Sigmoid colon (tissue), 4 donors: ENCODE data around the gene KIAA2026.

GRCh38 chr9:4497959-4498433 lies 7.7 kb downstream of the SLC1A1 start:
- PRO-cap, result no peak
- RAMPAGE, long total RNA, 4 experiments, result no peak in any of the 4 experiments

GRCh38 chr9:4663932-4665157 lies 1.9 kb downstream of the SPATA6L start:
- PRO-cap, result no peak
- RAMPAGE, long total RNA, 4 experiments, result no peak in any of the 4 experiments

DNA sequence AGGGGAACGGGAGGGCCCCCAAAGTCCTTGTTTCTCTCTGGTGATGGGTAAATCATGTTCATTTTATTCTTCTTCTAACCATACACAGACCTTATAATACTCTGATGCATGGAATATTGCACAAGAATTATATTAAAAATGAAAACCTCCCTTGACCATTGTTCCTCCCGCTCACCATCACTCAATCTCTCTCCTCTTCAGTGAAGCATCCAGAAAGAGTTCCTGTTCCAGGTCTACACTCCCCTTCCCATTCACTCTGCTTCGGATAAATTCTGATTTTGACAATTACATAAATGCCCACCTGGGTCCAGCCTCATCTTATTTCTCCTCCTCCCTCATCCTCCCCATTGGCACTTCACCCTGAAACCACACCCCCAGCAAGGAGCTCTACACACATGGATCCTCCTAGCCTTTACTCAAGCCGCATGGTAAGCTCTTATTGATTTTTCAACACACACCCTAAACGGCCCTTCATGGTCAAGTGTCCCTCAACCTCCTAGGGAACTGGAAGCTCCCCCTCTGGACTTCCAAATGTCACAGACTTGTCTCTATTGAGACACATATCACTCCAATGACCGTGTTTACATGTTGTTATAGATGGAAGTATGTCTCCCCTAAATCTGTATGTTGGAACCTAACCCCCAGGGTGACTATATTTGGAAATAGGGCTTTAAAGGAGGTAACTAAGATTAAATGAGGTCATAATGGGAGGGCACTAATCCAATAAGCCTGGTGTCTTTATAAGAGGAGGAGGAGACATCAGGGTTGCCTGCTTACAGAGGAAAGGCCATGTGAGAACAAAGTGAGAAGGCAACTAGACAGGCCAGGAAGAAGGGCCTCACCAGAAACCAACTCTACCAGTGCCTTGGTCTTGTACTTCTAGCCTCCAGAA lies 7.3 kb downstream of the AK3 start:
- PRO-cap, result no peak
- RAMPAGE, long total RNA, 4 experiments, result no peak in any of the 4 experiments

DNA sequence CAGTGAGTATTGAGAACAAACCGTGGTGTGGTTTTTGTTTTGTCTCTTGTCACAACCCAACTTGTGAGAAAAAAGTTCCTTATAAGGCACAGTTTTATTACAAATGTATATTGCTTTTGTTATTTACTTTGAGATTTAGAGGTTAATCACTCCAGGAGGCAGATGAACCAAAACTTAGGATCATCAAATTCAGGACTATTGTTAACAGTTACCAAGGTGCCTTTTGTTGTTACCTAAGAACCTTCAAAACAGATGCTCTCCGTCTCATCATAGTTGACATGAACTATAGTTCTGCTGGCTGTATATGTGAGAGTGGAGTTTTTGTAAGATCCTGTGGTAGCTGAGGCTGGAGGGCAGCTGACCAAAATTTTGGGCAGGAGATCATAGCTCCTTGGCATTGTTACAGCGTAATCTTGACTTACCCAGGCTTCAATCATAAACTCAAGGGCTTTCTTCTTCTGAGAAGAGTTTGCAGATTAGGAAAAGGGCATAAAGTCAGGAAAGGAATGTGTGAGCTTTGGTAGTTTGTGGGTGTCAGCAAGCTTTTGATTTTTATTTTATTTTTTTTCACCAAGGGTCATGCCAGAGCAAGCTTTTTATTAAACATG lies 34.4 kb downstream of the RCL1 start:
- PRO-cap, result no peak
- RAMPAGE, long total RNA, 4 experiments, result no peak in any of the 4 experiments

DNA sequence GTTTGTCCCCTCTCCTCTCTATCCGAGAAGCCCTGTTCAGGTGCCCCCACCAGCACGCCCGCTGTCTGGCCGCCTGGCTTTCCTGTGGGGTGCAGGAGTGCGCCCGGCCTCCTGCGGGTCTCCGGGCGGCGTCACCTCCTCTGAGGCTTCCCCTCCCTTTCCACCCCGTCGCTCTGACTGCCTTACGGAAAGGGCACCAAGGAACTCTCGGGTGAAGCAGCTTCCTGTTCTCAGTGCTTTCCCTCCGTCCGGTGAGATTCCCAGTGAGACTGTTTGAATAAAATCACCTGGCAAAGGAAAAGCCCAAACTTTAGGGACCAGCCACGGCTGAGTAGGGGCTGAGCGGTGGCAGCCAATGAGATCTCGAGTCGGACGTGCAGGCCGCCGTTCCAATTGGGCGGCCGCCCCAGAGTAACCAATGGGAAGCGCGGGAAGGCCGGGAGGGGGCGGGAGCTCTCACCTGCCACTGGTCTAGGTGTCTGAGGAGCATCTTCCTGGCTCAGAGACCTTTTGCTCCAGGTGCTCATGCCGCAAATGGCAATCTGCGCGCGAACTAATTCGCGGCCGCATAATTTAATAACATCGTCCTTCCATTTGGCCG lies 500 bp downstream of the RLN1 start:
- PRO-cap, result no peak
- RAMPAGE, long total RNA, 4 experiments, result no peak in any of the 4 experiments

DNA sequence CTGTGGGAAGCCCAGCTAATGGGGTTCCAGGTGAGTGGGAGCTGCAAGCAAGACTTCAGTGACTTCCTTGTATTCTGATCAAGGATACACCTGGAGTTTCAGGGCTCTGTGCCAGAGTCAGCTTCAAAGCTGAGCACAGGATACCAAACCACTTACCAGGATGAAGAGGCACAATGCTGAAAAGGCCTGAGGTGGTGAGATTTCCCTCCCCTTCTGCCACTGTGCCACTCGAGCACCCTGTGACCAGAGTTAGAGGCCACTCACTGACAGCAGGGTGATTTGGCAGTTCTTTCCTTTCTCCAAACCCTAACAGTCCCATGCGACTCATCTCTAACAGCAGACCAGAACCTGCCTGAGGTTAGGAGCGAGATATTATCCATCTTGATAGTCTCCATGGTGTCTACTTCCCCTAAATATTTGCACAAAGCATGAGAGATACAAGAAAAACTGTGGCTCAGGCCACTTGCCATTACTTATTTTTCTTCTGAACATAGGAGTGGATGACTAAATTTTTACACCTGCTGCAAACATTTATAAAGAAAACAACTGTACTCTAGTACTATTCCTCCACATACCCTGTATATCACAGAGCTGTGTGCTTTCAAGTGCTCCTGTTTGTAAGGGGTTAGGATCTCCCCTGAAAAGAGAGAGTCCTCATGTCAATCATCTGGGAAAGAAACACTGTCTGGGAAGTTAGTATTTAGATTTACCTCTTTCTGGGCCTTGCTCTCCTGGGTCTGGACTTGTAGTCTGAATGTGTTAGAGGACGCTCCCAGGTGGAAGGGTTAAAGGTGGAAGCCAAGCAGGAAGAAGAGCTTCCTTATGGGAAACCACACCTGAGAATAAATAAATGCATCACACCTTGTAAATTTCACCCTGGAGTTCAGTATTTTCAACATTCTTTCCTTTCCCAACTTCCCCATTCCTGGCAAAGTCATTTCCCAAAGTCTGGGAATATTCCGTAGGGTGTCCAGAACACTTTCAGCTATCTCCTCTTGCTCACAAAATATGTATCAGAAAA lies 1.6 kb downstream of the PLGRKT start:
- PRO-cap, result no peak
- RAMPAGE, long total RNA, 4 experiments, result no peak in any of the 4 experiments

DNA sequence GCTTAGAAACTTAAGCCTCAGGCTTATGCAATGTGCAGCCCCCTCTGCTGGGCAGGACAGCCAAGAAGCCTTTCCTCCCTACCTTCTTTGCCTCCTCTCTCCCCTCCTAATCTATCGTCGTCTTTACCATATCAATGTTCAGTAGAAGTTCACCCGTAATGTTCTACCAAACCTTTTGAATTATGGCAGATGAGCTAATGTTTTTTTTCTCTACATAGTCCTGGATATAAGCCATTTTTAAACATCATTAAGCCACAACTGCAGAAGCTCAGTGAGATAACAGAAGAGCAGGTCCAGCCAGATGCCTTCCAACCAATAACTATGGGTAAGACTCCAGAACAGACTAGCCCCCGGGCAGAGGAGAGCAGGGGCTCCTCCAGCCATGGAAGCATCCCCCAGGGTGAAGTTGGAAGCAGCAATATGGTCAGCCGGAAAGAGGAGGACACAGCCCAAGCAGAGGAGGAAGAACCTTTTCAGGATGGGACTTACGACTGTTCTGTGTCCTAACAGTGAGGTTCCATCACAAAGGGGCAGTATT lies 59.1 kb downstream of the ERMP1 start:
- PRO-cap, result no peak
- RAMPAGE, long total RNA, 4 experiments, result no peak in any of the 4 experiments

DNA sequence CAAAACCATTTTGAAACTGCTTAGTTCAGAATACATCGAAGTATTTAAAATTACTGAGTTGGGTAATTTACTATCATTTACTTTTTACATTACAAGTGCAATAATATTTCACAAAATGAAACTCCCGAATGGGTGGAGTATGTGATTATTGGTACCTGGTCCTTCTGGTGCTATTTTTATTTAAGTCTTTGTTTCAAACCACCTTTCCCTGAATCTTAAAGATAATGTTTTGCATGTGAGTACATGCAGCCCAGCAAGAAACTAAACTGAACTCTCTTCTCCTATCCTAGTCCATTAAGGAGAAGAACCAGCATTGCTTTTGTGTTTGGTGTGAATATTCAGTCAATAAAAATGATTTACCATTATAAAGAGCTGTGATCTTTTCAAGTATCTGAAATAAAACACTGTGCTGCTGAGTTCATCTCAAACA lies 57.2 kb downstream of the ERMP1 start:
- PRO-cap, result no peak
- RAMPAGE, long total RNA, 4 experiments, result no peak in any of the 4 experiments

DNA sequence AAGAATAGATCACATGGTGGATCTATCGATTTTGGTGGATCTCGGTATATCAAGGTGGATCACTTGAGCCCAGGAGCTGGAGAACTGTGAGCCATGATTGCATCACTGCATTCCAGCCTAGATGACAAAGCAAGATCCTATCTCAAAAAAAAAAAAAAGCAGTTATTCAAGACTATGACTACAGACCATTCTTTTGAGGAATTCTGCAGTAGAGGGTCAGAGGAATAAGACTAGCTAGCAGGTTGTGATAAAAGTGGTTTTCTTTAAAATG lies 15.0 kb downstream of the ERMP1 start:
- PRO-cap, result no peak
- RAMPAGE, long total RNA, 4 experiments, result no peak in any of the 4 experiments

GRCh38 chr9:5823872-5824071 lies 9.1 kb downstream of the ERMP1 start:
- PRO-cap, result no peak
- RAMPAGE, long total RNA, 4 experiments, result no peak in any of the 4 experiments

GRCh38 chr9:6007199-6008179 lies 793 bp downstream of the KIAA2026 start:
- PRO-cap, result unidirectional peak, minus-strand start at chr9:6007929; unidirectional peak, minus-strand start at chr9:6008099
- RAMPAGE, long total RNA, 4 experiments, result start-site peak on the minus strand in 1 of 4 experiments, at chr9:6007375-6007792 at its widest, 34 to 55 reads per replicate

DNA sequence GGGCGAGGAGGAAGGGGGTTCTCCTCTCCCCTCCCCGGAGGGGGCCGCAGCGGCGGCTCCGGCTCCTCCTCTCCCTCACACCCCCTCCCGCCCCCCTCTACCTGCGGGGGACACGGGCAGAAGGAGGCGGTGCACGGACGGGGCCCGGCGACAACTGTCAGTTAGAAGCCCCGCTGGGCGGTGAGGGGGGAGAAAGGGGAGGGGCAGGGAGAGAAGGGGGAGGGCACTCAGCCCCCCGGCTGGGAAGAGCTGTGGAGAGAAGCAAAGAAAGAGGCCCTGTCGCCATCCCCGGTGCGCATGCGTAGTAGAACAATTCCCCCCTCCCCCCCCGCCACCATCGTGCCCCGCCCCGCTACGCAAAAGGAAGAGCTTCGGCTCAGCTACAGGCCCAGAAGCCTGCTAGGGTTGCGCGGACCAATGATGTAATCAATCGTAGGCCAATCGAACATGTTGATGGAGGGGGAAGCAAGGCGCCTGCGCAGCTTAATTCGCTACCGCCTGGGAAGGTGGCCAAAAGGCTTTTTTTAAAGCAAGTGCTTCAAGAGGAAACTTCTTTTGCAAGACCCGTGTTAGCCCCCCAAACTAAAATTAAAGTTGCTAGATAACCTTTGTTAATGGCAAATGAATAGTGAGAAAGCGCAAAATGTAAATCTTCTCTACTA lies at the start of gene KIAA2026:
TSS of gene KIAA2026 (minus strand) at position 303 of the 662 bp plus-strand sequence.
- PRO-cap, result unidirectional peak, minus-strand start at position 156 of the sequence; unidirectional peak, minus-strand start at position 295 of the sequence
- RAMPAGE, long total RNA, 4 experiments, result no peak in any of the 4 experiments

DNA sequence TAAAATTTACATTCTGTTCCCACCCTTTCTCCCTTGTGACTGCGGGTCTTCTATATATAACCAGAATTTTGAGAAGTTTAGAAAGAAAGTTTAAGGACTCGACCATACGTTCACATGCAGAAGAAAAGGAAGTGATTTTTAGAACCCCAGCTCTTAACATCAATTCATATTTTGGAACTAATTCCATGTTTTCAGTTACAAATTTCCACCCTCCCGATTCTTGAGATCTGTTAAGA lies 478 bp upstream of the KIAA2026 start:
- PRO-cap, result no peak
- RAMPAGE, long total RNA, 4 experiments, result no peak in any of the 4 experiments

DNA sequence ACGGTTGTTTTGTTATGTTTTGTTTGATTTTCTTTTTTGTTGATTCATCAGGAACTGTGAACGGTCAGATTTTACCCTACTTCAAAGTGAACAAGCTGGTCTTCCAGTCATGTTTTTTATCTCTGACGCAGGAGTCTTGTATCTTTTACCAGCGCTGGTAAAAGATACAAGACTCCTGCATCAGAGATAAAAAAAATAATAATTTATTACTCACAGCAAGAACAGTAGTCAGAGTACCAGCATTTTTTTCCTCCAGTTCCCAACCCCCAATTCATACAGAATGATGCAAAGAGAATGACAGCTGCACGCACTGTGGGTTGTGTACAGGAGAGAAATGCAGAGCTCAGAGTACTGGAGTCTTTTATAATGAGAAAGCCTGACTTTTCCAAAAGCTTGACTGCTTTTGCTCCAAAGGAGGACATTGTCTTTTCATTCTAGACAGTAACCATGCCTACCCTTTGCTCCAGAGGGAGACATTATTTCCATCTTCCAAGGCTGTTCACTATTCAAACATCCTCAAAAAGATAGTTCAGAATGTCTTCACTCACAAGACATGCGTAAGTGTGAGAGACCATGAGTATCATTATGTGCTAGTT lies 14.2 kb upstream of the RANBP6 start:
- PRO-cap, result no peak
- RAMPAGE, long total RNA, 4 experiments, result no peak in any of the 4 experiments

DNA sequence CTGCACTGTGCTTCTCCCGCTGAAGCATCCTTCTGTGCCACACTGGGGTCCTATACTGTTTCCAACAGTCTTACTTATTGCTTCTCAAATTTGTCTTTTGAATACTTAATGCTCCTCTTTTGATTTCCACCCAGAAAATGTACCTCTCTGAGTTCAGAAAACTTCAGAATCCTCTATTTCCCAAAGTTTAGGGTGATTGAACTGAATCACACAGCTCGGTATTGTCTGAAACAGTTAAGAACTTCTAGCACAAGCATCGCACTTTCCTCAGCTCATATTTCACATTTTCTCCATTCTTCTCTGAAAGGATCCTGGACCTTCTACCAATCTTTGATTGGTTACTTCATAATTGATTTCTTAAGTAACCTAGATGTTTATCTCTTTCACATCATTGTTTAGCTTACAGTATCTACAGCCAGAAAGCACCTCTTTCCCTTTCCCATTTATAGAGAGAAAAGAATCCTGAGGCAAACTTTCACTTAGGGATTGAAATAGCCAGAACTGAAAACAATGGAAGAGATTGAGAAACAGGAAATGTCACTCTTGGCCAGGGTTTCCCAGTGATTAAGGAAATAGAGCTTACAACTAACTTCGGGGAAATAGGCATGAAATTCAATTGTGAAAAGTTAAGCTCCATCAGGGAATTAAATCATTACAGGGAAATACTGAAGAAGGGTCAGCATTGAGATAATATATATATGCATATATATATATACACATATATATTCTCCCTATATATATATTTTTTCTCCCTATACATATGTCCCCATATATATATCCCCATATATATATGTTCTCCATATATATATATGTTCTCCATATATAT lies 2.5 kb downstream of the IL33 start:
- PRO-cap, result no peak
- RAMPAGE, long total RNA, 4 experiments, result no peak in any of the 4 experiments

GRCh38 chr9:6750268-6750601 lies 7.5 kb upstream of the KDM4C start:
- PRO-cap, result no peak
- RAMPAGE, long total RNA, 4 experiments, result no peak in any of the 4 experiments

DNA sequence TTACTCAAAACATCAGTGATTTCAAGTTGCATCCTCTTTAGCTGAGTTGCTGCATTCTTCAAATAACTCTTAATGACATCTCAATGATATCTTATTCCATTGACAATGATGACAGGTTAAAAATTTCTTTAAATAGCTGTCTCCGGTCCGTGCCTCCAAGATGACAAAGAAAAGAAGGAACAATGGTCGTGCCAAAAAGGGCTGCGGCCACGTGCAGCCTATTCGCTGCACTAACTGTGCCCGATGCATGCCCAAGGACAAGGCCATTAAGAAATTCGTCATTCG lies 1291.1 kb upstream of the DMAC1 start:
- PRO-cap, result no peak
- RAMPAGE, long total RNA, 4 experiments, result no peak in any of the 4 experiments

- PRO-cap, result no peak
- RAMPAGE, long total RNA, 4 experiments, result no peak in any of the 4 experiments
Measured at GRCh38 chr9:10364273-10364793, 248.5 kb downstream of the PTPRD start.

GRCh38 chr9:11064813-11065421 lies 452.1 kb upstream of the PTPRD start:
- PRO-cap, result no peak
- RAMPAGE, long total RNA, 4 experiments, result no peak in any of the 4 experiments

- PRO-cap, result no peak
- RAMPAGE, long total RNA, 4 experiments, result no peak in any of the 4 experiments
Measured at GRCh38 chr9:12262214-12262692, 430.9 kb upstream of the TYRP1 start.